Cerebellum (tissue), 5 donors: ENCODE data around the gene RFX8.

- PRO-cap, 3 experiments = no peak in any of the 3 experiments
- RAMPAGE, long total RNA = no peak
Observed at GRCh38 chr2:100976782-100977501, 25.1 kb upstream of the RPL31 start.

DNA sequence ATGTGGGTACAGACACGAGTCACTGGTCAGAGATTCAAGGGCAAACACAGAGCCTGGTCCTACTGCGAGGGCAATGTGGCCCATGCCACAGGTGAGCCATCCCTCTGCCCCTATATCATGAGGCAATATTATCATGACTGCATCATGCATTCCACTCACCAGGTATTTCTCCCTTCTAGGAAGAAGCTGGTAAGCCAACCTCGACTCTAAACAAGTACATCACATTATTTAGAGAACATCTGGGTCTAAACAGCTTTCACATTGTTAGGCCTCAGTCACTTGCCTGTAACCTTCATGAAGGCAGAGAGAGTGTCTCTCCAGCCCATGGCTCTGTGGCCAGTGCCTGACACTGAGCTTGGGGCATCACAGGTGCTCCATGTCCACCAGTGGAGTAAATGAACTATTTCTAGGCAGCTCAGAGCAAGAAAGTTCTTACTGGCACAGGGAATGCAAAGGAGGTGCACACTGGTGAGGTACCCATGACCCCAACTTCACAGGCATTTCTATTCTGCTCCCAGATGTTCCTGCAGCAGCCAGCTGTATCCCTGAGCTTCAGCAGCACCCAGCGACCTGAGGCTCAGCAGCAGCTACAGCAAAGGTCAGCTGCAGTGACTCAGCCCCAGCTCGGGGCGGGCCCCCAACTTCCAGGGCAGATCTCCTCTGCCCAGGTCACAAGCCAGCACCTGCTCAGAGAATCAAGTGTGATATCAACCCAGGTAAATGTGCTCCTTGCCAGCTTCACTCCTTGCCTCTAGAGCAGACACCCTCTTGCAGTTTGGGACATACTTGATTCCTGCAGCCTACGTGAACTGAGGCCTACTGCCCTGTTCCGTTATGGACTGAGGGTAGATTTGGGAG, 14.3 kb upstream of the RPL31 start:
- PRO-cap, 3 experiments = no peak in any of the 3 experiments
- RAMPAGE, long total RNA = no peak

DNA sequence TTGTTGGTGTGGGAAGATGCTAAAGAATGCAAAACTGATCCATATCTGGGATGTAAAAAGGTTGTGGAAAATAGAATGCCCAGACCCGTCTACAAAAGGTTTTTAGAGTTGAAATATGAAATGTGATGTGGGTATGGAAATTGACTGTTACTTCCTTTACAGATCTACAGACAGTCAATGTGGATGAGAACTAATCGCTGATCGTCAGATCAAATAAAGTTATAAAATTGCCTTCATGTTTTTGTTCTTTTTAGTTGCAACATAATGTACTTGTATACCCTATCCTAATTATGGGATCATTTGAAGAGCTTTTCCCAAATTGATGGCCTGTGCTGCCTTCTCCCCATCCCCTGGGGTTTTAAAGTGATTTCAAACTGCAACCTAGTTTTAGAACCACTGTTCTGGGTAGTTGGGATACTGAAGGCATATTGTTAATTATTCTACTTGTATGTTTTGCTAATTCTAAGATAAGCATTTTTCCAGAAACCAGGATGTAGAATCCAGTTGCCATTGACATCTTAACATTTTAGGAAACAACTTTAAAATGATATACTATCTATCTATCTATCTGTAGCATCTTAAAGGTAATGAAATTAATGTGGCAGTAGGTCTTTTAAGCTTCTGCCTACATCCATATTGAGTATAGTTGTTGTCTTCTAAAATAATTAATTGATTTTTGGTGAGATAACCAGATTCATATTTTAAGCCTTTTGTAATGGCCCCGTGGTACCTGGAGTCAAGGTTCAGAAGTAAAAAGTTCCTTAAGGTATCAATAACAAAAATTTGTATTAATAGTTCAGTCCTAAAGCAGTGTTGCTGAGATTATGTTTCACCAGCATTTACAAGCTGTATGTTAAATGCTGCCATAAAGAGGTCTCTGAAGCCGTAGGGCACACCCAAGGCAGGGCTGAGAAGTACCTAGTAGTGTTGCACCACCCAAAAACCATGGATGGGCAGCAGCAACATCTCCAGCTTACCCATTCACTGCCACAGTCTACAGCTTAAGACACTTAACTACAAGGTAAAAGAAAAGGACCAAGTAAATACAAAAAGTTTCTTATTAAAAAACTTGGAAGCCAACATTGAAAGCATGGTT, 4.4 kb downstream of the RPL31 start:
- PRO-cap, 3 experiments = no peak in any of the 3 experiments
- RAMPAGE, long total RNA = no peak

GRCh38 chr2:101063241-101063993, 61.3 kb downstream of the RPL31 start:
- PRO-cap, 3 experiments = no peak in any of the 3 experiments
- RAMPAGE, long total RNA = no peak

GRCh38 chr2:101139142-101140133, 11.7 kb downstream of the TBC1D8 start:
- PRO-cap, 3 experiments = no peak in any of the 3 experiments
- RAMPAGE, long total RNA = no peak

- PRO-cap, 3 experiments = no peak in any of the 3 experiments
- RAMPAGE, long total RNA = no peak
Observed at GRCh38 chr2:101173818-101174397, 22.7 kb upstream of the TBC1D8 start.

- PRO-cap, 3 experiments = no peak in any of the 3 experiments
- RAMPAGE, long total RNA = no peak
Observed at GRCh38 chr2:101231910-101232318, 20.8 kb upstream of the CNOT11 start.

DNA sequence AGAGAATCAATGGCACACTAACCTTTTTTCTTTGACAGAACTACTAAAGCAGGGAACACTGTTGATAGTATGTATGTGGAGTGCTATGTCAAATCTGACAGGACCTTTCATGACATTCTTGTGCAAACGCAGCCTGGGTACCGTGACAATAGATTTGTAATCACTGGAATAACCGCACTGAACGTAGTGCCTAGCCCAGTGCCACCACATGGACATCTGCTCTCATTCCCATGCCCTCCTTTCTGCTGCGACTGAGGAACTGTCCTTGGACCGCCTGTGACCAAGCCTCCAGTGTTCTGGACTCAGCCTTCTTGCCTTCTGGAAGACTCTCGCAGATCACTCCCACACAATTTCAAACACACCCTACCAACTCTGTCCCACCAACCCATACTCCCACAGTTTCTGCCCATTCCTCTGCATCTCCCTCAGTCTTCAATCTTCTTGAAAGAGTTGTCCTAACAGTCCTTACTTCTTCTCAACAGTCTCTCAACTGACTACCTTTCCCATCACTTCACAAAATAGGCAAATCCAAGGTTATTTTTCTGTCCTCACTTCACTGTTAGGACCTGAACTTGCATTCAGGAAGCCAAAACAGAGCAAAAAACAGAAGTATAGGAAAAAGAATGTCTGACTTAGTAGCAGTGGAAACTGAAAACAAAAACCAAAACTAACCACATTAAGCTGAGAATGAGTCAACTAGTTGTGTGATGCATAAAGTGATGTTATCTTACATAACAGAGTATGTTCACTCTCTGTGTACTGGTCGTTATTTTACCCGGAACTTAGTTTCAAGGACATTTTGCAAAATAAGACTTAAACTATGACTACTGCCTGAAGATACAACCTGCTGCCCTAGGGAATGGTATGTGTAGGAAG, 2.0 kb downstream of the RNF149 start:
- PRO-cap, 3 experiments = no peak in any of the 3 experiments
- RAMPAGE, long total RNA = no peak

GRCh38 chr2:101474917-101475481, at the start of gene RFX8:
TSS of gene RFX8 (minus strand) at chr2:101475112.
- PRO-cap, 3 experiments = no peak in any of the 3 experiments
- RAMPAGE, long total RNA = no peak

GRCh38 chr2:101655859-101656058, 41.7 kb upstream of the MAP4K4 start:
- PRO-cap, 3 experiments = no peak in any of the 3 experiments
- RAMPAGE, long total RNA = no peak

- PRO-cap, 3 experiments = no peak in any of the 3 experiments
- RAMPAGE, long total RNA = no peak
Observed at GRCh38 chr2:101699795-101700154, 2.3 kb downstream of the MAP4K4 start.

DNA sequence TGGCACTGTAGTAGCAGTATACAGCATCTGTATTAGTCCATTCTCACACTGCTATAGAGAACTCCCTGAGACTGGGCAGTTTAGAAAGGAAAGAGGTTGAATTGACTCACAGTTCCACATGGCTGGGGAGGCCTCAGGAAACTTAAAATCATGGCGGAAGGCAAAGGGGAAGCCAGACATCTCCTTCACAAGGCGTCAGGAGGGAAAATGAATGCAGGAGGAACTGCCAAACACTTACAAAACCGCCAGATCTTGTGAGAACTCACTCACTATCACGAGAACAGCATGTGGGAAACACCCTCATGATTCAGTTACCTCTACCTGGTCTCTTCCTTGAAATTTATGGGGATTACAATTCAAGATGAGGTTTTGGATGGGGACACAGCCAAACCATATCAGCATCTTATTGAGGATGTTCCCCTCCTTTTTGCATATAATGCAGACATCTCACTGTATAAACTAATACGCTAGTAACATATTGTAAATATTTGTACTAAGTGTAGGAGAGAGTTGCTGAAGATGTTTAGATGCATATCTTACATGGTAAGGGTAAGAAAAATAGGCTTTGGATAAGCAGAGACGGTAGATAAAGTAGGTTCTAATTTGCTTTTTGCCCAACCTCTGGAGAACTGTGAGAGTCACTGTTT, 25.5 kb downstream of the MAP4K4 start:
- PRO-cap, 3 experiments = no peak in any of the 3 experiments
- RAMPAGE, long total RNA = no peak

GRCh38 chr2:101831180-101832188, 134.0 kb downstream of the MAP4K4 start:
- PRO-cap, 3 experiments = peak in 2 of 3 experiments; most common plus-strand start chr2:101831529 (in 1); most common minus-strand start chr2:101831385 (in 1)
- RAMPAGE, long total RNA = no peak

DNA sequence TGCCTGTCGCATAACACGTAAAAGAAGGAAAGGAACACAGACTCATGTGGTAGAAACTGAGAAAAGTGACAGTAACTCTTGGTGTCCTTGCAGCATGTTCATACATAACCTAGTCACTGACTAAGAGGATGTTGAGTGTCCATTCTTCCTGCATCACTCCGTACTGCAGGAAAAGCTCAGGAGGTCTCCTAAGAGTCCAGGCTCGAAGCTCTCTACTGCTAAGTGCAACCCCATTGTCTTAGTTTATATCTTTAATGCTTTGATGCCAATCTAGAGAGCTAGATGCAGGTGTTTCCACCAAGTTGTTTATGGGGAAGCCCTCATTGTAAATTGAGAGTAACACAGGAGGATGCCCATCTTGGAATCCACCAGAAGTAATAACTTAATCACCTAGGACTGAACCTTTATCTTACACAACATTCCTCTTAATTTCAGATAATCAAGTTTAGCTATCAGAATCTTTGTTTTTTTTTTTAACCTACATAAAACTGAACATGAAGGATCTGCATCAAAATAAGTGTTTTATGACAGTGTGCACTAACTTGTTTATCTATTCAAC, 91.0 kb upstream of the IL1R2 start:
- PRO-cap, 3 experiments = no peak in any of the 3 experiments
- RAMPAGE, long total RNA = no peak

DNA sequence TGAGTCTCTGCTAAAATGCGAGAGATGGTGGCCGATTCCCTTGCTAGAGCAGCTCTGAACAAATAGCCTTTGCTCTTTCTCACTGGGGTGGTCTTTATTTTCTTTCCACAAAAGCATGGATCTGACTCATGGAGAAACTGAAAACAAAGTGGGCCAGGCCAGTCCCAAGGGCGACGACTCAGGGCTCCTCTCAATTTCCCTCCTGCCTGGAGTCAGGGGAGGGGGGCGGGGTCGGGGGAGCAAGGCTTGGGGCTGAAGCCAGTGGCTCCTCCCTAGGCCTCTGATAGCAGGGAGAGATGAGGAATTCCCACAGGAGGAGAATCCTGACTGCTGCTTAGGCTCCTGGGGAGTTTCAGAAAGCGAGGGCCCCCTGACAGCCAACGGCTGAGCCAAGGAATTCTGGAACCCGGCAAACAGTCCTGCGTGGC, 17.1 kb upstream of the IL1R2 start:
- PRO-cap, 3 experiments = no peak in any of the 3 experiments
- RAMPAGE, long total RNA = no peak

GRCh38 chr2:102065653-102066394, 74.1 kb downstream of the IL1R2 start:
- PRO-cap, 3 experiments = no peak in any of the 3 experiments
- RAMPAGE, long total RNA = no peak

- PRO-cap, 3 experiments = no peak in any of the 3 experiments
- RAMPAGE, long total RNA = no peak
Observed at GRCh38 chr2:102157866-102158597, 15.5 kb downstream of the IL1R1 start.

DNA sequence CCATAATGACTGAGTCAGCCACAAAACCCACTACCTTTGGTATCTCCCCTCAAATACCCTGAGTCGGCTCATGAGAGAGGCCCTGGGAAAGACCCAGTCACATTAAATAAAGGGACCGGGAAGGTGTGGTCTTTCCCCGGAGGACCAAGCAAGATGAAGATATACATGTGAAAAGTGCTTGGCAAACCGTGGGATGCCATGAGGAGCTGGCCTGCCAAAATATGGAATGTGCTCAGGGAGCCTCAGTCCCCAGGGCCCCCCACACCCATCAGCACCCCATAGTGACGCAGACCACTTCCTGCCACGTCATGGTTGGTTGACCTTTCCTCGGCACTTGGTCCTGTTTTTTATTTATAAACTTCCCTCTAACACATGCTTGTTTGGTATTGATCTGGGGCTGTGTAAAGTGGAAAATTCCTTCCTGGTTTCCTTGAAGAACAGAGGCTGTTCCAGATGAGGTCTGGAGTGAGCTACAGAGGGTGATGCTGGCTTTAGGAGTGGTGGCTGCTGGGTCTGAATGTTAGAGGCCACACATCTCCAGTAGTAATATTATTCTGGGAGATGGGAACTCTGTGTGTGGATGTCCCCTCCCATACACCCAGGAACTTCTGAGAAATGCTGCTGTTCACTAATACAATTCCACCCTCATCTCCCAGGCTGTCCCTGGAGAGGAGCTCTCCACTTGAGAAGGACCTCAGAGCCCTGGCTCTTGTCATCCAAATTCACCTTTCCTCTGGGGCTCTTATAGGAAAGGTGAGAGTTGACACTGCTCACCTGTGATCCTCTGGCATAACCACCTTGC, 51.6 kb downstream of the IL1RL2 start:
- PRO-cap, 3 experiments = no peak in any of the 3 experiments
- RAMPAGE, long total RNA = no peak

GRCh38 chr2:102245428-102245599, 58.5 kb downstream of the IL1RL2 start:
- PRO-cap, 3 experiments = no peak in any of the 3 experiments
- RAMPAGE, long total RNA = no peak

- PRO-cap, 3 experiments = no peak in any of the 3 experiments
- RAMPAGE, long total RNA = no peak
Observed at GRCh38 chr2:102262810-102263107, 48.6 kb upstream of the IL1RL1 start.